Melanocyte of skin (primary cell): ENCODE data around the genes BBS9 and MATCAP2.

GRCh38 chr7:33097088-33097733 is 12.0 kb downstream of the RP9 start:
- CAGE, long polyA plus RNA, 2 experiments, result no peak in any of the 2 experiments

DNA sequence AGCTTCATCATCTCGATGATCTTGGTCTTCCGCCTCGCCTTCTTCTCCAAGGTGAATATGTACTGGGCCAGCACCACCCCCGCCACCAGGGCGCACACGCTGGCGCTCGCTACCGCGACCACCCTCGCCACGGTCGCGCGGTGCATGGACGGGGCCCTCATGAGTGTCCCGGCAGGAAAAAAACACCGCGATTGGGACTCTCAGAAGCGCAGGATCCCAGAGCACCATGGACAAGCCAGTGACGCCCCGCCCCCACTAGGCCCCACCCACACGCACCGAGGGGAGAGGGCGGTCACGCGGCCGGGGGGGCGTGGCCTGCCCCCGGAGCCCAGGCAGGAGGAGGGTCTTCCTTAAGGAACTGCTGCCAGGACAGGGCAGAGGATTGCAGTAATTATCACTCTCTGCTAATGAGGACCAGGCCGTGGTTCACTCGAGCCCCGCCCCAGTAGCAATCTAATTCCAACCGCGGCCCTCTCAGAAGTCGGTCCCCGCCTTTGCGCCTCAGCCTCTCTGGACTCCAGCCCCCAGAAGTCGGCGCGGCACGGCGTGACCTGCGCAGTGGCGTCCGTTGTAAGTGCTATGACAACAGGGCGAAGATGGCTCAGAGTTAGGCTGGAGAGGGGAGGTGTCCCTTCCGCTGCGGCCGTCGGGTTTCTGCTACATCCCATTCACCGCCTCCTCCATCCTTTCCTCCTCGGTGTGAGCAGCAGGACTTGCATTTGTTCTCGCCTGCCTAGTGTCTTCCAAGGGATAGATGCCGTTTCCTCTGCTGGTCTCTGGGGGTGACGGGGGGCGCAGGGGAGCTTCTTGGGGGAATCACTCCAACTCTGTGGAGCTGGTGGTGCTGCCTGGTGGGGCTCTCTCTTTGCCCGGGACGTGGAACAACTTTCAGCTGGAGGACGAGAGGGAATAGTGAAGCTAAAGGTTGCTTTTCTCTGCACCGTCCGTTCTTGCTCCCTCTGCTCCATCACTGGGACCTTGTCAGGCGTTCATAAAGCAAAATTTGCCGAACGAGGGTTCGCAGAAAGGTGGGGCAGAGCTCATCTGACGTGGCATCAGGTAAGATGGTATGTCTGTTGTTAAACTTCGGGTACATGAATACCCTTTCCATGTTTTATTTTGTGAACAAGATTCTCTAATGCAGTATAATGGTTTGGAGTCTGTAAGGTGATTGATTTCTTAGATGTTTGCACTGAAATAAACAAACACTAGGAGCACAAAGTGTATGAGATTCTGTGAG is at the start of gene BBS9:
Gene BBS9 (plus strand): TSS at position 582 of the 1,240 bp plus-strand sequence.
- CAGE, long polyA plus RNA, 2 experiments, result no peak in any of the 2 experiments

- CAGE, long polyA plus RNA, 2 experiments, result no peak in any of the 2 experiments
Measured at GRCh38 chr7:33527705-33528069, 377.7 kb upstream of the BMPER start.

DNA sequence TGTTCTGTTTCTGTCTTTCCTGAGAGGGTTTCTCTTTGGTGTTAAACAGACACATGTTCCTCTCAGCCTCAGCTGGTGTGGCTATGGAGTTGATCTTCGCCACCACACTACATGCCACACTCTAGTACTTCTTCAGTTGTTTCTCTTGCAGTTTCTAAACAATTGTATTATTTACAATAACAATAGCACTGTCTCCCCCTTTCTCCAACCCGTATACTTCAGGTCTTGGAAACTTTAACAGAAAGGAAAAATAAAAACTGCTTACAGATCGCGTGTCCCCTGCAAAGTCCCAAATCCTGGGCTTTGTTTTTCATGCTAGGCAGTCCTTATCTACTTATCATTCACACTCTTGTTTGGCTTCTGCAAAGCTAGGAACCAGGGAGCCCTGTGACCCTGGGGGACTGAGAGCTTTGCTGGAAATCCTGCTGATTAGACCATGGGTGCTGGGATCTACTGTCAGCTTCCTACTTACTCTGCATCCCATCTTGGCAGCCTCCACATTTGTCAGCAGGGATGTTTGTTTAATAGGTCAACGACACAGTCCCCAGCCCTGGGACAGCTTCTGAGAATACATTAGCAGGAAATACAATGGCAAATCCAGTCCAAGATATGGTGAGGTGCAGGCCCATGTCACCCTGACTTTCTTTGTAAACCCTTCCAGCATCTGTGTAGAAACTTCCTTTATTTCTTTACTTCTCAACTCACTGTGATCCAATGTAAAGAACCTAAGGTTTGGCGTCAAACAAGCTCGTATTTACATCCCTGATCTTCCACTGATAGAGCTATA is 193.8 kb upstream of the BMPER start:
- CAGE, long polyA plus RNA, 2 experiments, result no peak in any of the 2 experiments

DNA sequence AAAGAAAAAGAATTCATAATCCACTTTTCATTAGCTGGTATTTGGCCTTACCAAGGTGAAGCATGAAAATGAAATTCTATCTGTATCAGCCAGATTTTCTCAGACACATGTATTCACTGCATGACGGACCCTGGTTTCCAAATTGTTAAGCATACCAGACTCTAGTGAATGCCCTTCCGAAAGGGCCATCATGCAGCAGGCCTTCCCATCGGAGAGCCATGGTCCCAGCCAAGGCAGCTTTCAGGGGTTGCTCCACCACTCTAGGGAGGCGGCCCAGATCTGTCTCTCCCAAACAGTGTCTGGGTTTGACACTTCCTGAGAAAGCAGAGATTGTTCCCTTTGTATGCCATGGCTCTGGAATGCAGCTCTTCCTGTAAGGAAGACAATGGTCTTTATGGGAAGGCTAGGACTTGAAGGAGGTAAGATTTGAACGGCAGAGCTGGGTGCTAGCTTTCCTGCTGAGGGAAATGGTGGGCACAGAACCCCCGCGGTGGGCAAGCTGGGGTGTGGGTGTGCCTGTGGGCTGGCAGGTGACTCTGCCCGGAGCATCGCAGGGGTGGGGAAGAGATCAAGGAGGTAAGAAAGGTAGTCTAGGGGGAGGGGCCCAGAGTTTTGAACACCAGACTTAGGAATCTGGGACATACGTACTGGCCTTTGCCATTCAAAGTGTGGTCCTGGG is 178.7 kb upstream of the BMPER start:
- CAGE, long polyA plus RNA, 2 experiments, result no peak in any of the 2 experiments

DNA sequence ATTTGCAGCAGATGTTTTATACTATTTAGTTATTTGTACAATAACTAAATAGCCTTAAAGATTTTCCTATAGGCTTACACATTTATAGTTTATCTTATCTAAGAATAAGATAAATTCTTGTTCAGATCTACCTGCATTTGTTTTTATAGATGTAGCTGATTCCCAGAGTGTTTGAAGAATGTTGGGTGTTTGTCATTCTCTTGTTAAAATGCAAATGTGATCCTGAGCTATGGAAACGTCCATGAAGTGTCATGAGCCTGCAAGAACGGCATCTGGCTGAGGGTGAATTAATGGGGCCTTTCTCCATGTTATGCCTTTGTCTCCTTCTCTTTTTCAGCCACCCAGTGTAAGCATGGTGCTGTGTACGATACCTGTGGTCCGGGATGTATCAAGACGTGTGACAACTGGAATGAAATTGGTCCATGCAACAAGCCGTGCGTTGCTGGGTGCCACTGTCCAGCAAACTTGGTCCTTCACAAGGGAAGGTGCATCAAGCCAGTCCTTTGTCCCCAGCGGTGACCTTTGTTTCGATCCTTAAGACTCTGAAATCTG is 247.5 kb downstream of the BMPER start:
- CAGE, long polyA plus RNA, 2 experiments, result no peak in any of the 2 experiments

DNA sequence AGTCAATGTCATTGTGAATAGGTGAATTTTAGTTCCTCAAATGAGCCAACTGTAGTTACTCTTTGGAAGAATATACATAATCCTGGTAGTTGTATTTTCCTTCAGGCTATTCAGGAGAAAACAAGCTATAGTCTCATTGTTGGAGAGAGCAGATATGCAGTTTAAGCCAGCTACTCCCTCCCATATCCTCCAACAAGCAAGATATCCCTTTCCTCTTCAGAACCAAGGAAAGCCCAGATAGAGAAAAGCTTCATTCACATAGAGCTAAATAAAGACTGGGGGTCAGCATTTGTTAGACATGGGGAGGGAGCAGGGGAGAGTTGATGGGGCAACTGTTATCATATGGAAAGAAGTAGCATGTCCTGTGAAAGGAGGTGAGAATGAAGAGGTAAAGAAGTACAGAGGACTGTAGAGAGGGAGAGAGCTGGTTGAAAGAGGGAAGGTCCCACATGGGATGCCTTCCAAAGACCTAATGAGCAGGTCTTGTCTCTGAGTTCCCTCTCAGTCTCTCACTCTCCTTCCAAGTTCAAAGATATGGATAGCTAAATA is 71.5 kb upstream of the NPSR1 start:
- CAGE, long polyA plus RNA, 2 experiments, result no peak in any of the 2 experiments

DNA sequence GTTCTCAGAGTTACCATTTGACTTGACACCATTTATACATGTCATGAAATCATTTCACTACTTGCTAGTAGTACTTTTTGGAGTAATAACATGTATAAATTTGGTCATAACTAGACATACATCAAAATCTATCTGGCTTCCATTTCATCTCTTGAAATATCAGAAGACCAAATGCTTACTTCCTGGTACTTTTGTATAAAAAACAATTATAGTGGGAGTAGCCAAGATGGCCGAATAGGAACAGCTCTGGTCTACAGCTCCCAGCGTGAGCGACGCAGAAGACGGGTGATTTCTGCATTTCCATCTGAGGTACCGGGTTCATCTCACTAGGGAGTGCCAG is 55.4 kb upstream of the DPY19L1 start:
- CAGE, long polyA plus RNA, 2 experiments, result no peak in any of the 2 experiments

DNA sequence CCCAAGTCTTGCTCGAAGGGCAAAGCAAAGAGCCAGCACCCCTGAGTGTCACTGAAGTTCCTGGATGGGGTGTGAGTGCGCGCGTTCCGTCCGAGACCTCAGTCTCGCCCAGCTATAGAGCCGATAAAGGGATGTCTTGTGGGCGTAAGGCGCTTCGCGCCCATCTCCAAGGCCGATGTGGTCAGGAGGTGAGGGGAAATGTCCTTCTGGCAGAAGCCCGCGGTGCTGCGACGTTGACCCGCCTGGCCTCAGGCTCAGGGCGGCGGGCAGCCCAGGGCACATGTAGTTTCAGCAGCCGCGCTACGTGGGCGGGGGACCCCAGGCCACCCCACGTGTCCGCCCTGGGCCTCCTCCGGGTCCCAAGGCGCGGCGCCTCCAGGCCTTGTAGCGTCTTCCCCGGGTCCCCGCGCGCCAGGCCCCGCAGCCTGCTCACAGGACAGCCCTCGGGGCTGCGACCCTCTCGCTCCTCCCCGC is 4.1 kb upstream of the TBX20 start:
- CAGE, long polyA plus RNA, 2 experiments, result no peak in any of the 2 experiments

- CAGE, long polyA plus RNA, 2 experiments, result no peak in any of the 2 experiments
Measured at GRCh38 chr7:35678352-35678733, 16.6 kb downstream of the HERPUD2 start.

- CAGE, long polyA plus RNA, 2 experiments, result no peak in any of the 2 experiments
Measured at GRCh38 chr7:35691236-35692464, 3.3 kb downstream of the HERPUD2 start.

DNA sequence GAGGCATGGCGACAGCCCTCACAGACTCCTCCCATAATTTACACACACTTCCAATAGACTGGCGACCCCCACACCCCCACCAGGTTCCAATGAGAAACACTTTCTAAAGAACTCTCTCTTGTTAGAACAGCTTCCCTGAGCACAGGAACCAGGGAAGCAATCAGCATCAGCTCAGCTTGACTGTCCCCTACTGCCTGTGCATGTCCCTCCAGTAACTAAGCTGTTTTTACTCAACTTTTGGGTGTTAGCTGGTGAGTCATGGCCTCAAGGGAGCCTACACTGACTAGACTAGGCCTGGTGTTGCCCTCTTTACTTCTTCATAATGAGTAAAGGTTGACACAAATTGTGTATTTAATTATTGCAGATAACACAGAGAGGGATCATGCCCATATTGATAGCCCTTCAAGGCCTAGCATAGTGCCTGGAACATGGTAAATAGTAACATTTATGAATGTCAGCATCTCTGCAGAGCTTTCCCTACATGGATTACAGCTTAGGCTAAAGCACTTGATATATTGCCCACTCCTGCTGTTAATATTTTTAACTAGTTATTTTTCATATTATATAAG is 32.7 kb upstream of the HERPUD2 start:
- CAGE, long polyA plus RNA, 2 experiments, result no peak in any of the 2 experiments

DNA sequence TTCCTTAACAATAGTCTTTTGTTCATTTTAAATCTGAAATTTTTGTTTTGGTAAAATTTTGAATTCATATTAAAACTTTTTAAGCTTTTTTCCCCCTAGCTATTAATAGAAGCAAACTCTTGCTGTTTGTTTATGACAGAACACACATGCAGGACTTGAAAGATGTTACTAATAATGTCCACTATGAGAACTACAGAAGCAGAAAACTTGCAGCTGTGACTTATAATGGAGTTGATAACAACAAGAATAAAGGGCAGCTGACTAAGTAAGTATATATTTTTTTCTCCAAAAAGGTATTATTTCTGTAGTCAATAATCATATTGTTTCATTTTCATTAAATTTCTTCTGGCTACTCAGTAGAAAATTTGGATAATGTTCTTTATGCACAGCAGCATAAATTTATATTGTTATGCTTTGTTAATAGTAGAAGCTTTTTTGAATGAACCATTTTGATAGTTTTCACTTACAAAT is 89.7 kb downstream of the SEPTIN7 start:
- CAGE, long polyA plus RNA, 2 experiments, result no peak in any of the 2 experiments

- CAGE, long polyA plus RNA, 2 experiments, result no peak in any of the 2 experiments
Measured at GRCh38 chr7:36128495-36129023, 24.5 kb upstream of the EEPD1 start.

- CAGE, long polyA plus RNA, 2 experiments, result no peak in any of the 2 experiments
Measured at GRCh38 chr7:36153706-36154102, 650 bp downstream of the EEPD1 start.

- CAGE, long polyA plus RNA, 2 experiments, result no peak in any of the 2 experiments
Measured at GRCh38 chr7:36333757-36334266, 33.2 kb downstream of the MATCAP2 start.

- CAGE, long polyA plus RNA, 2 experiments, result no peak in any of the 2 experiments
Measured at GRCh38 chr7:36366456-36367506, at the start of gene MATCAP2. MATCAP2 (minus strand) TSS chr7:36367240.

GRCh38 chr7:36390802-36391001 is 1.0 kb downstream of the ANLN start:
- CAGE, long polyA plus RNA, 2 experiments, result no peak in any of the 2 experiments

DNA sequence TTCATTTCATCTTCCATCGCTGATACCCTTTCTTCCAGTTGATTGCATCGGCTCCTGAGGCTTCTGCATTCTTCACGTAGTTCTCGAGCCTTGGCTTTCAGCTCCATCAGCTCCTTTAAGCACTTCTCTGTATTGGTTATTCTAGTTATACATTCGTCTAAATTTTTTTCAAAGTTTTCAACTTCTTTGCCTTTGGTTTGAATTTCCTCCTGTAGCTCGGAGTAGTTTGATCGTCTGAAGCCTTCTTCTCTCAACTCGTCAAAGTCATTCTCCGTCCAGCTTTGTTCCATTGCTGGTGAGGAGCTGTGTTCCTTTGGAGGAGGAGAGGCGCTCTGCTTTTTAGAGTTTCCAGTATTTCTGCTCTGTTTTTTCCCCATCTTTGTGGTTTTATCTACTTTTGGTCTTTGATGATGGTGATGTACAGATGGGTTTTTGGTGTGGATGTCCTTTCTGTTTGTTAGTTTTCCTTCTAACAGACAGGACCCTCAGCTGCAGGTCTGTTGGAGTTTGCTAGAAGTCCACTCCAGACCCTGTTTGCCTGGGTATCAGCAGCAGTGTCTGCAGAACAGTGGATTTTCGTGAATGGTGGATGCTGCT is 166.5 kb downstream of the AOAH start:
- CAGE, long polyA plus RNA, 2 experiments, result no peak in any of the 2 experiments

GRCh38 chr7:36629400-36629650 is 95.0 kb downstream of the AOAH start:
- CAGE, long polyA plus RNA, 2 experiments, result no peak in any of the 2 experiments